Epithelial cell of proximal tubule (primary cell): ENCODE measurements around a stretch of chr6.

- RAMPAGE, long total RNA = no peak
Measured at GRCh38 chr6:20134108-20134460, 78.2 kb downstream of the MBOAT1 start.

DNA sequence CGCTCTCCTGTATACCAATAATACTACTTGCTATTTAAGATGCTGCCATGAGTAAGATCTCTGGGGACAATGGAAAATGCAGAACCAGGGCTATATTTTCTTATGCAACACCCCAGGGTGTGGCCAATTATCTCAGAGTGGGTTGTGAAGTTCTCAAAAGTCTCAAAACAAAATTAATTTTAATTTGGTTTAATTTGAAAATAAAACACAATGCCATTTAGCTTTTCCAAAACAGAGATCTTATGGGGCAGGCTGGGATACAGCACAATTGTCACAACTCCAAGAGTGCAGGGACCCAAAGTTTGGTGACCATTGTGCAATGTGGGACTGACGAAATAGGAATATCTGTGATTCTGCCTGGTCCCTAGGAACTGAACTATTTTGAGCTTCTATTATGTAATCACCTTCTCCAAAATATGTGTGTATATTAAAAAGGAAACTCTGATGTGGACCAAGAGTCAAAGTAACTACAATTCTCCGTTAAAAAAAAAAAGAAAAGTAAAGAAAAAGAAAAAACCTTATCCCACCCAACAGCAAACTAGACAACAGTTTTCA lies 43.1 kb downstream of the MBOAT1 start:
- RAMPAGE, long total RNA = no peak
- RRBS = no CpG with 5 or more reads among the region's 3 CpGs

DNA sequence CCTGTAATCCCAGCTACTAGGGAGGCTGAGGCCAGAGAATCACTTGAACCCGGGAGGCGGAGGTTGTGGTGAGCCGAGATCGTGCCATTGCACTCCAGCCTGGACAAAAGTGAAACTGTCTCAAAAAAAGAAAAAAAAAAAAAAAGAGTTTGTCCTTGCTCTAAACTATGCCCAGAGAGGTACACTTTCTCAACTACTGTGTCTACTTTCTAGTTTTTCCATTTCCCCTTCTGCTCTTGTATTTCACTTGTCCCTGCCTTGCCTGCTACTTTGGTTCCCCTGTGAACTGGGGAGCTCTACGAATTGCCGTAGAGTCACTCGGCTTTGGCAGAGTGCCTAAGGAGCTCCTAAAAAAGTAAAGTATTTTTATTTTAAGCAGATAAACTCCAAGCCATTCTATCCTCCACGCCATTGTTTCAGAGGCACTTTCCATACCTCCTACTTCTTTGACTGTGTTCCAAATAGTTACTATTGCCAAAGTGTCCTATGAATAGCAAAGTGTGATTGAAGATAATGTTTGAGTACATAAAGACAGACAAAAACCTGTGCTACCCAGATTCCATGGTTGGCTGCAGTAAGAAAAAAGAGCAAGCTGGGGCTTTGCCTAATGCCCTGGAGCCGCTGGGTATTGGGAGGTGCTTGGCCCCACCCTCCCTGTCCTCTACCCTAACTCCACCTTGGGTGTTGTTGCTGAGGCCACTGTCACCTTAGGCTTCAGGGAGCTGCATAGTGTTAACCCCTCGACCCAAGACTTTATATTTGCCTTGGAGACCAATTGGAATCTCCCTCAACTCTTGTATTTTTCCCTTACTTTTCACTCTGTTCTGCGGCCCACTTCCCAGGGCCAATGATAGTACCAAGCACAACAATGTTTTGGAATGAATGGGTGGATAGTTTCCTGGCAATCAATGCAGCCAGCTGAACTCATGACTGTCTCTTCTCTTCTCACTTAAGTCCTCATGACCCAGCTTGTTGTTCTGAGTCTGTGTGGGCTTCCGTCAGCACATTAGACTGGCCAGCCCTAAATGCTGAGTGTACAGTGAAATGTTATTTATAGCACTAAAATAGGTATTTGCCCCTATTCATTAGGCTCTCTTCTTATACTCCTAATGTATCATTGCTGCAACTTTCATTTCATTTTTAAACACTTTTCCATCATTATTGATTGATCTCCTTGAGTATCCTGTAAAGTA lies 5.3 kb upstream of the MBOAT1 start:
- RAMPAGE, long total RNA = no peak
- RRBS = no CpG with 5 or more reads among the region's 12 CpGs

GRCh38 chr6:20334306-20334825 lies 67.3 kb upstream of the E2F3 start:
- RAMPAGE, long total RNA = no peak
- RRBS = no CpG with 5 or more reads among the region's 11 CpGs

DNA sequence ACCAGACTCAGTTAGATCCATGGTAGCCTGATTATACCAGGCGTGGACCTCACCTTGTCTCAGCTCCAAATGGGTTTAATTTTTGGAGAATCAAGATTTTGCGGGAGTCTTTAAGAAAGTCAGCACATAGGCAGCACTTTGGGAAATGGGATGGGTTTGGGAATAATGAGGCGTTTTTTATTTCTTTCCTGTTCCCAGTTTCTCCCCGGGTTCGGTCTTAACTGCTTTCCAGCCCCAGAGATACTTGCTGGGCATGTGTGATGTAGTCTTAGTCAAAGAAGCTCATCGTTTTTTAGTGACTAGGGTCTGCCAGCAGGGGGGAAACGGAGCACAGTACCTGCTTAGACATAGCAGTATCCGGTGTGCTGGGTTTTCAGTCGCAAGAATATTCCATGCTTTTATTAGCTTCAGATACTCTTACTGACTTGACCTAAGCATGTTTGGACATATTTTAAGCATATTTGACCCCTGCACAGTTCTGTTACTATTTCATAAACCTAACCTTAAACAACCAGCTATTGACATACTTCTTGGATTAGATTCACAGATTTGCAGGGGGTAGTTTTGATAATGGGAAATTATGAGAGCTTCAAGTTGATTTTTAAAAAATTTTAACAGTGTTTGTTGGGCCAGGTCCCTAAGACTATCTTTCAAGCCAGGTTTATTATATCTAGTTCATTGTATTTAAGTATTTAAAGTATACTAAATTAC lies 2.9 kb downstream of the E2F3 start:
- RAMPAGE, long total RNA = no peak
- RRBS = no CpG with 5 or more reads among the region's 9 CpGs

- RAMPAGE, long total RNA = no peak
- RRBS = no CpG with 5 or more reads among the region's 13 CpGs
Measured at GRCh38 chr6:20441719-20442395, 40.2 kb downstream of the E2F3 start.

DNA sequence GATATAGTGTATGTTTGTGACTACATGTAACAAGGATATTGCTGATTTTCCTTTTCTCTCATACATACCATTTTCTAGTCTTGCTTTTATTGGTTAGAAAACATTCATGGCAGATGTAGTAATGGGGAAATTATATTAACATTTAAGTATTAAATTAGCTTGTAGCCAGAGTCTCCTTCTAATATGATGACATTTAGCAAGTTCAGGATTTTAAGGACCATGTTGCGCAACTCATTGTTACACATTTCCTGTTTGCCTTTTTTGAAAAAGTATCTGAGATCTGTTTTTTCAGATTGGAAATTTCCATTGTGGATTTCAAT lies 38.6 kb downstream of the CDKAL1 start:
- RAMPAGE, long total RNA = no peak
- RRBS = no CpG with 5 or more reads among the region's 1 CpG

- RAMPAGE, long total RNA = no peak
- RRBS = no CpG with 5 or more reads among the region's 58 CpGs
Measured at GRCh38 chr6:21588013-21588840, 5.3 kb upstream of the SOX4 start.

DNA sequence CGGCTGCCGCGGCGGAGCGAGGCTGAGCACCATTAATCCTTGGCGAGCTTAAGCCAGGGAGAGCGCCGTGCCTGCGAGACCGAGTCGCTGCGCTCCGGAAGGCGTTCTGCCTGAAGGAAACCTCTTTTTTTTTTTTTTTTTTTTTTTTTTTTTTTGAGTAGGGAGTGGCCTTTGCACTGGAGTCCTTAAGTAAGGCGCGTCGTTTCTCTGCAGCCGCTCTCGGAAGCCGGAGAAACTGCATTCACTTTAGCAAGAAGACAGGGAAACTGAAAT lies 4.8 kb upstream of the SOX4 start:
- RAMPAGE, long total RNA = no peak
- RRBS = 0% methylated on average over 1 of the region's 20 CpGs

DNA sequence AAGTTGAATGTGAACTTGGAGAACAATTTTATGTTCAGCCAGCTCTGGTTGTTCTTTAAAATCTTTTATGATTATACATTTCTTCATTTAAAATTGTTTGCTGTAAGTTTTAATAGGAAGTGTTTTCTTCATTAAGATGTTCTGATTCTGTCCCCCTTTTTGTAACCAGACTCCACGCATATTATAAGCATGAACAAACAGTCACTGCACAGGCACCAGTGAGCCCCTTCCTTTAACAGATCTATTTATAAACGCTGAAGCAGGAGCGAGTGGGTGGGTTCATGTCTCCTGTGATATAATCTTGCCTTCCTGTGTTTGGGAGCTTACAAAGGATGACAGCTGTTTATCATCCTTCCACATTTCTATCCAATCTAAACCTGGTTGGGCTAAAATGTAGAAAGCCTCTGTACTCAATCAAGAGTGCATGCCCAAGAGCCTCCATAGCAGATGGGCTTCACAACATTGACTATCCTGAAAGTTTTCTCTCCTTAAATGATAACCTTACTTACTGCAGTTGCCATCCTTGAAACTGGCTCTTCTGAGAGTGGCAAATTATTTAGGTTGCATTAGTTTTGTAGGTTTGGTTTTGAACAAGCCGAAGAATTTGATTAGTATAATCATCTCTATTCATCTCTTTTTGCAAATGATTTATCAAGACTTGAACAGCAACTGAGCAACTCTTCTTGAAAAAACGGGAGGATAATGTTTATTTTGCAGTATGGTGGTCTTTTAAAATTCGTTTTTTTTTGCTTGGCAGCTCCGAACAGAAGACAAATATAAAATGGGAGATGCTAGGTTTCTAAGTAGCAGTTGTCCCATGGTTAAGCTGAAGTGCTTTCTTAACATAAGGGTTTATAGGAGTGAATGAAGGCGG lies 299.1 kb downstream of the PRL start:
- RAMPAGE, long total RNA = no peak
- RRBS = no CpG with 5 or more reads among the region's 8 CpGs

- RAMPAGE, long total RNA = no peak
- RRBS = no CpG with 5 or more reads among the region's 6 CpGs
Measured at GRCh38 chr6:22785066-22785458, 215.7 kb downstream of the HDGFL1 start.

DNA sequence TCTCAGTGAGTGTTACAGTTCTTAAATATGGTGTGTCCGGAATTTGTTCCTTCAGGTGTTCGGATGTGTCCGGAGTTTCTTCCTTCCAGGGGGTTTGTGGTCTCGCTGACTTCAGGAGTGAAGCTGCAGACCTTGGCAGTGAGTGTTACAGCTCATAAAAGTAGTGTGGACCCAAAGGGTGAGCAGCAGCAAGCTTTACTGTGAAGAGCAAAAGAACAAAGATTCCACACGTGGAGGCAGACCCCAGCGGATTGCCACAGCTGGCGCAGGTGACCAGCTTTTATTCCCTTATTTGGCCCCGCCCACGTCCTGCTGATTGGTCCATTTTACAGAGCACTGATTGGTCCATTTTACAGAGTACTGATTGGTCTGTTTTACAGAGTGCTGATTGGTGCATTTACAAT lies 641.2 kb downstream of the HDGFL1 start:
- RAMPAGE, long total RNA = no peak
- RRBS = no CpG with 5 or more reads among the region's 9 CpGs

DNA sequence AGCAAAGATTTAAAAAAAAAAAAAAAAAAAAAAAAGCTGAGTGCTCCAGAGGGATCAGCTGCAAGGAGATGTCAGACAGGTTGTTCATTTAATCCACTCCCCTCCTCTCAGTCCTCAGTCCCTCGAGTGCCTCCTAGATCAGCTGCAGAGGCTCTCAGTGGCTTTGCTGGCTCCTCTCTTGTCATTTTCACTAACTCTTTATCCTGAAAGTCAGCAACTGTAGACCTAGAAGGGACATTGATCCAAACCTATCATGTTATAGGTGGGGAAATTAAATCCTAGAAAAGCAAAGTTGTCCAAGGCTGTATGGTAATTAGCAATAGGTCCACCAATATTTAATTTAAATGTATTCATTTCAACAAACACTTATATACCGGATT lies 61.6 kb downstream of the KIAA0319 start:
- RAMPAGE, long total RNA = no peak
- RRBS = no CpG with 5 or more reads among the region's 2 CpGs

DNA sequence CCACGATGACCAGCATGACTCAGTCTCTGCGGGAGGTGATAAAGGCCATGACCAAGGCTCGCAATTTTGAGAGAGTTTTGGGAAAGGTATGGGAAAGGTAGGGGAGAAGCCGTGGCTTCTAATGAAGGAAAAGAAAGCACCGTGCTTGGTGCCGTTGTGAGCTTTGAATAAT lies 268 bp downstream of the ACOT13 start:
- RAMPAGE, long total RNA = no peak
- RRBS = no CpG with 5 or more reads among the region's 6 CpGs

DNA sequence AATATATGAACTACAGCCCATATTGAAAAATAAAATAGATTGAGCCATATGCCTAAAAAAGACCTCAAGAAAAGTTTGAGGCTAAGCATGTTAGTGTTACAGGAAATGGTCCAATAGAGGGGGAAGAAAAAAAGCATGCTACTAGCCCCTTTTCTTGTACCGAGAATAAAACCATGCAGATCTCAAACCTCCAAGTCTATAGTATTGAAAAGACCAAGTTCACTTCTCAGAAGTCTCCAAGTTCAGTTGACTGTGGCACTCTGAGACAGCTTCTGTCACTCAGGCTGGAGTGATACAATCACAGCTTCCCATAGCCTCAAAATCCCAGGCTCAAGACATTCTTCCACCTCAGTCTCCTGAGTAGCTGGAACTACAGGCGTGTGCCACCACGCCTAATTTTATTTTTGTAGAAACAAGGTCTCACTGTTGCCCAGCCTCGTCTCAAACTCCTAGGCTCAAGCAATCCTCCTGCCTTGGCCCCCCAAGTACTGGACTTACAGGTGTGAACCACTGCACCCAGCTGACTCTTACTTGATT lies 16.2 kb downstream of the C6orf62 start:
- RAMPAGE, long total RNA = no peak
- RRBS = no CpG with 5 or more reads among the region's 4 CpGs

DNA sequence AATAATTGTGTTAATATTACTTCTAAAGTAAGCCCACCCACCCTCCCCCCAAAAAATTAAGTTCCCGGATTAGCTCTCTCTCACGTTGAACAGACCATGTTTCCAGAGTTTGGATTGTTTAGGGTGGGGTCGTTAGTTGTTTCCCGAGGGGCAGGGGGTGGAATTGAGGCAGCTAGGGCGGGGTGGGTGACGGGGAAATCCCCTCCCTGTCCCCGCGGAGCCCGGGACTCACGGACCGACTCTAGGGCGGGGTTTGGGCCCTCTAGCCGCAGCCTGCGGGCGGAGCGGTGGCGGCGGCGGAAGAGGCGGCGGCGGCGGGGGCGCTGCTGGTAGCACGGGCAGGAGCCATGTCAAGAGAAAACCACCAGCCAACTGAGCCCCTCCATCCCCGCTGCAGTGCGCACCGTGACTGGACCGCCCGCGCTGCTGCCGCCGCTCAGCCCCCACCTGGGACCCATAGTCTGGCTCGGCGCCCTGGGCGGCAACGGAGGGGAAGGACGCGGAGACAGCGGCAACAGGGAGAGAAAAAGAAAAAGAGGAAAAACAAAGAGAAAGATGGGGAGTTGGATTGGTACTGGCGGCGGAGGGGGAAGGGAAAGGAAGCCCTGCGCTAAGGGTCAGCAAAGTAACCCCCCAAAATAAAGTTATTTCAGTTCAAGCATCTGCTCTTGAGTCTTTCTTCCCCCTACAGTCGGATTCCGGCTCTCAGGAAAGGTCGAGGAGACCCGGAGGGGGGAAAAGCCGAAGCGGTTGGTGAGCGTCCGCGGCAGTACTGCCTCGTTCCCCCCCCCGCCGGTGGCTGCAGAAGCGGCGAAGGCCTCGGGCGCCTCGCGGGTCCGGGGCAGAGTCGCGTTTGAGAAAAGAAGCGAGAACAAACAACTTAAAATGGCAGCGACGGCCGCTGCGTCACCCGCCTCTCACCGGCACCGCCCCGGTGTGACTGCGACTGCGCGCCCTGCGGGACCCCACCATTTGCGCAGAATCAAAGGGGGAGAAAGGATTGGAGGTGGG lies 1.3 kb upstream of the C6orf62 start:
- RAMPAGE, long total RNA = no peak
- RRBS = under 1% methylated on average over 25 of the region's 78 CpGs

DNA sequence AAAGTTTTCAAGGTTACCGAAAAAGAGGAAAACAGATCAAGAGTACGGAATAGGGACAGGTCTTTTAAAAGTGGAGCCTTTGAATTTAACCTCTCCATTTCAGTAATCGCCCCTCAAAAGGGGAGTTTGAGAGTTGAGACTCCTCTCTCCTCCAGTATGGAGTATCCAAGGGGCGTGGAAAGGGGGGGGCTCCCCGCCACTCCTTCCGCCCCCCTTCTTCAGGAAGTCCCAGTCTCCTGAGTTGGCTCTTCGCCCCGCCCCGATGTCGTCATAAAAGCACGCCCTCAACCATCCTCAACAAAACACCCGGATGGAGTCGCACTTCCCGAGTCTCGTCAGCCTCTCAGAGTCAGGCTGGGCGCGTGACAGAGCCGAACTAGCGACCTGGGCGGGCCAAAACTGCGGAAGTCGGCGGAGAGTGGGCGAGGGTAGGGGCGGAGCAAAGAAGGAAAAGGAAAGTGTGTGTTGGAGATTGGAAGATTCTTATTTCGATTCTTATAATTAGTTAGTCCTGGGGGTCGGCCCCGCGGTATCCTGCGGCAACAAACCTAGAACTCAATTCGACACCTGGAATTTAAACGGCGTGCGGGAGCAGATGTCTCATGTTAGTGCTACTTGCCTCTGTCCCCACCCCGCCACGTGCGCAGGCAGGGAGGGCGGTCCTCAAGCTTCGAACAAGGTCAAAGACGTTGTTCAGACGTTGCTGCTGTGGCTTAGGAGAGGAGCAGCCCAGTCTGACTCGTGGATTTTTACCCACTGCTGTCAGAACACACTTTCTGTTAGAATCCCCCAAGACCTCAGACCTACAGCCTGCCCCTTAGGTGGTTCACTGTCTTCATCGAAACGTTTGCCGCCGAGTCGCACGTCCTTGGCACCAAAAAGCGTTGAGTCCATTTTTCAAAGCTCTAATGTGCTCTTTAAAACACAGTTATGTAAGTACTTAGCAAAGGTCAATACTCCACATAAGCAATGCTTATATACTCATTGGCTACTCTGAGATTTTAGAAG lies 2.3 kb upstream of the C6orf62 start:
- RAMPAGE, long total RNA = no peak
- RRBS = no CpG with 5 or more reads among the region's 49 CpGs

GRCh38 chr6:24902402-24902987 lies 33.3 kb downstream of the RIPOR2 start:
- RAMPAGE, long total RNA = no peak
- RRBS = no CpG with 5 or more reads among the region's 9 CpGs

GRCh38 chr6:24908727-24909397 lies 26.9 kb downstream of the RIPOR2 start:
- RAMPAGE, long total RNA = no peak
- RRBS = no CpG with 5 or more reads among the region's 6 CpGs

GRCh38 chr6:24948770-24949648 lies 13.2 kb upstream of the RIPOR2 start:
- RAMPAGE, long total RNA = no peak
- RRBS = no CpG with 5 or more reads among the region's 12 CpGs